Endothelial cell (in vitro differentiated cells): ENCODE measurements around a stretch of chr17.

DNA sequence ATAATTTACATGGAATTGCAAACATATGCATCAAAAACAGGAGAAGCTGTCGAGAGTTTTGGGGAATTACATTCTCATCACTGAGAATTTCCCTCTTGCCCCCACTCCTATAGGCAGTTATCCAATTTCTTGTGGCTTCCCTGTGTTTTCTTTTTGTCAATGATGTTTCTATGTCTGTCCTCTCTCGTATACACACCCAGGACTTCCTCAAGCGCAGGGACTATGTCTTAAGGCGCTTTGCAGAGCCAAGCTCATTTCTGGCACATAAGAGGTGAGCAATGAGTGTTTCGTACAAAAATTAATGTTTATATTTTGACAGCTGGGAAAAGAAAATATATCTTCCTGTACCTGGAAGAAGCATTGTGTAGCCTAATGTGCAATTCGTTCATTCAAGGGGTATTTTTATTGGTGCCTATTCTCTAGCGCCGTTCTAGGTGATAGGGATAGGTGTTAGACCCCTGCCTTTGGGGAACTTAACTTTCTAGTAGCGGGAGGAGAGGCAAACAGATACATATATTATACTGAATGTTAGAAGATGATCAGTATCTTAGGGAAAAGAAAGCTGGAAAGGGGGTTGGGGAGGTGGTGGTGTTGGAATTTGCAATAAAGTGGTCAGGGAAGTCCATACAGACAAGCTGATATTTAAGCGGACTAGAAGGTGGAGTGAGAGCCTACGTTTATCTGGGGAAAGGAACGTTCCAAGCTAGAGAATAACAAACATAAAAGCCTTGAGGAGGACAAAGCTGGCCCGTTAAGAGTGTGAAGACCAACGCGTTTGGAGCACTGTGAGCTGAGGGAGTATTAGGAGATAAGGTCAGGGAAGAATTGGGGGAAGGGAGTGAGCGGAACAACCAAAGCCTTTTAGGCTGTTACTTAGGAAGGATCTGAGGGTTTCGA, 1.2 kb downstream of the DDX42 start:
- PRO-cap = no peak

DNA sequence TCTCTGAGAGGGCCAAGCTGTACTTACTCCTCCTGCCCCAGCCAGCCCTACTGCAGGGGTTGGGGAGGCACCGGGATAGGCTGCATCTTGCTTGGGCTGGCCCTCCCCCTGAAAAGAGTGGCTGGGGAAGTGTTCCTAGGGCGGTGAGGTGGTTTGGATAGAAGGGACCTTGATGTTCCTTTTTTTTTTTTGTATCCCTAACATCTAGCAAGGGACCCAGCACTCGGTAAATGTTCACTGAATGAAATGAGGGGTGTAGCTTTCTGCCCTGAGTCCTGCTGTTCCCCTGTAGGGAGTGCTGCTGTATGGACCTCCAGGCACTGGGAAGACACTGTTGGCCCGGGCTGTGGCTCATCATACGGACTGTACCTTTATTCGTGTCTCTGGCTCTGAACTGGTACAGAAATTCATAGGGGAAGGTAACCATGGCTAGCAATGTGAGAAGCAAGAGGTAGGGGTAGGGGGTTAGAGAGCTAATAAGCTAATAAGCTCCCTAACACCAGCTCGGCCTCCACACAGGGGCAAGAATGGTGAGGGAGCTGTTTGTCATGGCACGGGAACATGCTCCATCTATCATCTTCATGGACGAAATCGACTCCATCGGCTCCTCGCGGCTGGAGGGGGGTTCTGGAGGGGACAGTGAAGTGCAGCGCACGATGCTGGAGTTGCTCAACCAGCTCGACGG, 3.2 kb upstream of the FTSJ3 start:
- PRO-cap = no peak

- PRO-cap = no peak
Measured at GRCh38 chr17:63832406-63833462, 5.3 kb upstream of the FTSJ3 start.

DNA sequence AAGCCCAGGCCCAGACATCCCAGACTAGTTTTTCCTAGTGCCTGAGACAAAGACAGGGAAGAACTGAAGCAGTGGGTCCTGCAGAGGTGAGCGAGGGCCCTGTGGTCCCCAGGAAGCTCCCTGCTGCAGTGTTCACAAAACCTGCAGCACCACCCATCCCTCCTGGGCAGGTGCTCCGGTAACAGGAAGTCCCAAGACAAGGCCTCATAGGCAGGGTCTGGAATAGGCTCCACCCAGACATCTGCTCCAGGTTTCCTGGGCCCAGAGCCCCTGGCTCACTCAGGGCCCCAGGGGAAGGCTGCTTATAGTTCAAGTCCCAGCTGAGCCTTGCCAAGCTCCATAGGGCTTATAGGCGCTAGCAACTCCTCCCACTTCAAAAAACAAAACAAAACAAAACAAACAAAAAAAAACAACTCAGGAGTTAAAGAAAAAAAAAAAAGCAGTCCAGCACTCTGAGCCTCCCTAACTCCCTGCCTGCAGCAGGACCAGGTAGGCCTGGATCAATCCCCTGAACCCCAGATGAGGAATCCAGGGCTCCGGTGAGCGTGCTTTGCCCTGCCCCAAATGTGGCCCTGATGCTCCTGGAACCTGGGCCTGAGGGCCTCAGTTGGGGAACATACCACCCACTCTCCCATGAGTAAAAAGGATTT, 3.2 kb downstream of the SMARCD2 start:
- PRO-cap = no peak

DNA sequence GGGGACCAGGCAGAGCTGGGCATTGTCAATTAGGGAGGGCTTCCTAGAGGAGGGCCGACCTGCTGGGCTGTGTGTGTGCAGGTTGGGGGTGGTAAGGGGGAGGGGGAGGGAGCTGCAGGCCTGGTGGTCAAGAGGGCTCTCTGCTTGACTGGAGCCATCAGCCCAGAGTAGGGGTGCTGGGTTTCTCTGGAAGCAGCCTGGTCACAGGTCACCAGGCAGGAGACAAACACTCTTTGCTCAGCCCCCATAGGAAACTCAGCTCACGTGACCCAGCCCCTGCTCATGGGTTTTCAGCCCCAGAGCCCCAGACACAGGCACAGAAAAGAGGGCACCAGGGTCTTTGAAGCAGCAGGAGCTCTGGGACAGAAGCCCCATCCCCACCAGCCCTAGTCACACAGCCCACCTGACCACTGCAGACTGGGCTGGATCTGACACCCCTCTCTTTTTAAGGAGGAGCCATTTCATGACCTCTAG, 13.6 kb upstream of the CD79B start:
- PRO-cap = no peak

DNA sequence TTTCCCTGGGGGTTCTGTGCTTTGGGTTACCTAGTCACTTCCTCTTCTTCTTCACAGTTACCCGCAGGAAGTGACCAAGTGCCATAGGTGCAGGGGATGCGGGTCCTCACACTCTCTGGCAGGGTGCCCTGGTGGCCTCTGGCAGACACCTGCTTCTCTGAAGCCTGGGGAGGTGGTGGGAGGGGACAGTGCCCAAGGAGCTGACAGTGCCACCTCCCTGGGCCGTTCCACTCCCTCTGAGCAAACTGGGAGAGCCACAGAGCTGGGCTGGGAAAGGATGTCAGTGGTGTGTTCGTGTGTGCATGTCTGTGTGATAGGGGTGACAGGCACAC, 18.2 kb downstream of the SCN4A start:
- PRO-cap = no peak

DNA sequence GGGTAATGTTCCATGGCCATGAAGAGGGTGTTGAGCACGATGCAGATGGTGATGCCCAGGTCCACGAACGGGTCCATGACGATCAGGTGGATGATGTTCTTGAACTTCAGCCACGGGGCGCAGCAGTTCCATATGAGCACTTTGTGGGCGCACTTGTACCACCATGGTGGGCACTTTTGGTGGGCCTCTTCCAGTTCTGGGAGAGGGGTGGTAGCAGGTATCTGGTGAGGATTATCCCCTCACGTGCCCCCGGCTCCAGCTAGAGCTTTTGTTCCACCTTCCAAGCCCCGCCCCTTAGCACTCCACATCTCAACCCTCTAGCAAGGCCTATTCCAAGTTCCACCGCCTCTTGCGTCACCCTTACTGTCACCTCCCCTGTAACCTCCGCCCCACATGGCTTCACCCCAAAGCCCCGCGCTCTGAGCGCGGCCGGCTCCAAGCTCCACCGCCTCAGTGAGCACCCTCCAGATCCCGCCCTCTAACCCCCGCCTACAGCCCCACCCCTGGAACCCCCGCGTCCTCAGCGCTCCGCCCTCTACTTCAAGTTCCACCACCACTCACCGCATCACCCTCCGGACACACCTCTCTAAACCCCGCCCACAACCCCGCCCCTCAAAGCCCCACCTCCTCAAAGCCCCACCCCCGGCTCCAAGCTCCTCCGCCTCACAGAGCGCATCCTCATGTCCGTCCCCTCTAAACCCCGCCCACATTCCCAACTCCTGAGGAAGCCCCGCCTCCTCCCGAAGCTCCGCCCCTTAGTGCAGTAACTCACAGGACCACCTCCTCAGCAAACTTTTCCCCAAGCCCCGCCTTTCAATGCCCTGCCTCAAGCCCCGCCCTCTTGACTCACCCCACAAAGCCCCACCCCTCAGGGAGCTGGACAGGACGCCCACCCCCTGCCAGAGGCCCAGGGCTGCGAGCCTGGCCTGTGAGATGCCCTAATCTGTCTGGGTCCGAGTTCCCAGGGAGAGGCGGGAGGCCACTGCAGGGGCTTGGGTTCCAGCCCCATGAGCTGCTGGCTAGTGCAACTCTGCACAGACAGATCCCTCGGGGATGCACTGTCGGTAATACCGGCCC, 11.1 kb downstream of the SCN4A start:
- PRO-cap = no peak

- PRO-cap = no peak
Measured at GRCh38 chr17:63983242-63983815, 10.6 kb upstream of the SCN4A start.

DNA sequence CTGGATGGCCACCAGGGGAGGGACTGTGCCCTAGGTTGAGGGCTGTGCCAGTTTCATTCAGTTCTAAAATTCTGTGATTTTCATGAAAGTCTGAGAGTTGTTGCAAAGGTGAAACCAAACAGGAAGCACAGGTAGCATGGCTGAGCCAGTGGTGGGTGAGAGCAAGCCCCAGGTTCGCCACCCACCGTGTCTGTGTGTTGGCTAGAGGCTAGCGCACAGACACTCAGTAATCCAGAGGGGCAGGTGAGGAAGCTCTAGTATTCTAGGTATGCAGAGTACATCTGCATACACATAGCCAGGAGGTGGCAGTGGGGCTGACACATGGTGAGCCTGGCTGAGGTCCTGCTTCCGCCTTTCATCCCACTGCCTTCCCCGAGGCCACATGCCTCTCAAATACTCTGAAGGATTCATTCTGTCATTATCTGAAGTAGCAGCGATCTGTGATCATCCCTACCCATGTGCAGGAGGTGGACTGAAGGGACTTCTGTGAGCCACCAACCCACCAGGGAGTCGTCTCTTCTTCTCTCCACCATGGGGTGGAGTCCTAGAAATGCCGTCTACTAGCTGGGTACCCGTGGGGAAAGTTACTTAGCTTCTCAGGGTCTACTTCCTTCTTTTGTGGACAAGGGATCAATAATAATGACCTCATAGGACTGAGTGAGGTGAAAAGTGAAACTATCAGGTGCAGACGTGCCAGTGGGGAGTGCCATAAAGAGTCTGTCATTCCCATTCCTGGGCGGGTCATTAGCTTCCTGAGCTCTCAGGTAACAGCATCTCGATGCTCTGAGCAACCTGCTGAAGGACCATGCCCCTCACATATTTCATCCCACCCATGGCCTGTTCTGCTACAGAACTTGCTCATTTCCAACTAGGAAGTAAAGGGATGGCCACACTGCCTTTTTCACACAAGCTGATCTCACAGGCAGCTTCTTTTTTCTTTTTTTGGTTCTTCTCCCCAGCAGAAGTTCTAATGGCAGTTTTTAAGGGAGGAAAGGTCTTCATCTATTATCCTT, 36.1 kb upstream of the ICAM2 start:
- PRO-cap = no peak

DNA sequence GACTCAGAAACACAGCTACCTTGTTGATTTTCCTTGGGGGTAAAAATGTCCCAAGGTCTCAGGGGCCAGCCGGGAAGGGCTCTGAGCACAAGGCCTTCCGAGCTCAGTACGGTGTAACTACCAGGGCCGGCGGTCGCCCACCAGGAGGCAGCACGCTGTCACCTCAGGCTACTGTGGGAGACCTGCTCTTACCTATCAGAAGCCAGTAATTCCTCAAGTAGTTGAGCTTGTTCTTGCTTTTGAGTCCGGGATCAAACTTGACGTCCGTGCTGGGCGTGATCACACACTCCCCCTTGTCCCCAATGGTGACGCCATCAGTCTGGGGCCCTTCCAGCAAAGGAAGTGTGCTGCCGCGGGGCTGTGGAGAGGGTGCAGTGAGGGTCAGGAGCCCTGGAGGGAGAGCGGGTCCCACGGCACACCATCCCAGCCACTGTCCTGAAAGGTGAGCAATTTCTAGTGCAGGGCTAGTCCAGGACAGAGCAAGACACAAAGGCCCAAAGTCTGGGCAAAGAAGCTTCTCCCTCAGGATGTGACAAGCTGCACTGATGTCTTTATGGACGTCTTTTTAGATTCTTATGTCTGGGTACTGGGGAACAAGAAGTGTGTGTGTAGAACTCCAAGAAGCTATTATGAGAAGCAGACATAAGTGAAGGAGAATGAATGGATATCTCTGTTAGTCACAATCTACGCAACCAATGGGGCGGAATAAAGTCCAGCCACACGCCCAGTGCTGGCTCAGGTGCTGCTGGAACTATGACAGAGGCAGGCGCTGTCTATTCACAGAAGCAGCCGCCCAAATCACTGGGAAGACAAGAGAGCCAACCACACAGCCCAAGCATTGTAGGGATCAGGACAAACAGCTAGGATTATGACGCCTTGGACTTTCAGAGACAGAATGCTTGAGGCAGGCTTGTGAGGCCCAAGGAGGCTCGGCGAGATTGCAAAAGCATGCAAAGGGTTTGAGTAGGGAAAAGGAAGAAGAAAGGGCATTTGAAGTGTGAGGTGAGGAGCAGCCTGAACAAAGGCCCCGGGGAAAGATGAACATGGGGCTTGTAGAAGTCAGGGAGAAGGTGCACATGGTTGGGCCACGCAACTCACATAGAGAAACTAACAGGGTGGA, 43.7 kb upstream of the ICAM2 start:
- PRO-cap = no peak

DNA sequence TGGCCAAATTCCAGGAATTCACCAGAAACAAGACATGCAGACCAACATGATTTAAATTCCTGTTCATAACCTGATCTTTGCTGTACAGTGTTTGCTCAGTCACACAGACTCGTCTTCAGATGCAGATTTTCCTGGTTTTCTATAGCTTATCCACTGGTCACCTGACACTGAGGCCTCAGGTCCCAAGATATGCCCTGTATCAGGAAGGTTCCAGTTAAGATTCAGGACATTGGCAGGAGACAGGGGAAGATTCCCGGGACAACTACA, 47.4 kb downstream of the ERN1 start:
- PRO-cap = unidirectional peak, plus-strand start at position 213 of the sequence

DNA sequence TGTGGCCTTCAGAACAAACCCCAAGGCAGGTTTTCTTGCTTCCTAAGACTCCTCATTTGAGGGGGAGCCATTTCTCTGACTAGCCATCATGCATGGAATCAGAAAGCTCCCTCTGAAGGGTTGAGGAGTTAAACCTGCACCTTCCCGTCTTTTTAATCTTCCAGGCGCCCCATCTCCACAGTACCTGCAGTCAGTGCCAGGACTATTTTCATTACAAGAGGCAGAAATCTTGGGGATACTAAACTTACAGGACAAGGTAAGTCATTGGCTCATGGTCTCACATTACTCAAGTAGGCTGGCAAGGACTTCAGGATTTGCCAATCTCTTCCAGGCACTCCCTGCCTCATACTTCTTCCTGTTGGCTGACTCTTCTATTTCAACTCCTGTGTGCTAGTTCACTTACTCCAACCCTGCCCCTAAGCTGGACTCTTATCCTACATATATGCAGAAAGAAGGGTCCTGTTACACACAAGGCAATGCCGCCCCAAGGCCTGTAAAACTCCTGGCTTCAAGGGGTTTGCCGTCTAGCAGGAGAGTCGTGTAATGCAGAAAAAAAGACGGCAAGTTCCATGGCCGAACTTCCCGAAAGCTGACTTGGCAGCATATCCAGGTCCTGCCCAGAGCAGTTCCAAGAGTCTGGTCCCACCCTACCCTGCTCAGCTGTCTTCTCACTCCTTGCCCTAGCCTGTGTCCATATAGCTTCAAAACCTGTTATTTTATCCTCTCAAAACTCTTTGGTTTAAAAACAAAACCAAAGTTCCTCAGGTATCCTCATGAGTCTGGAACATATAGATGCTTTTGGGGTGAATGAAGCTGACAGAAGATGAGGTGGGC, 14.8 kb downstream of the ERN1 start:
- PRO-cap = no peak

DNA sequence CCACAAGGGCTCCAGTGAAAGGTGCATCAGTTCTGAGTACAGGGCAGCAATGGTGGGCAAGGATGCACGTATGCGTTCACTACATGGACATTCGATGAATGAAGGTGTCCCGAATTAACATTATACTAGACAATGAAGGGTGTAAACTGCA, 17.0 kb upstream of the ERN1 start:
- PRO-cap = no peak

DNA sequence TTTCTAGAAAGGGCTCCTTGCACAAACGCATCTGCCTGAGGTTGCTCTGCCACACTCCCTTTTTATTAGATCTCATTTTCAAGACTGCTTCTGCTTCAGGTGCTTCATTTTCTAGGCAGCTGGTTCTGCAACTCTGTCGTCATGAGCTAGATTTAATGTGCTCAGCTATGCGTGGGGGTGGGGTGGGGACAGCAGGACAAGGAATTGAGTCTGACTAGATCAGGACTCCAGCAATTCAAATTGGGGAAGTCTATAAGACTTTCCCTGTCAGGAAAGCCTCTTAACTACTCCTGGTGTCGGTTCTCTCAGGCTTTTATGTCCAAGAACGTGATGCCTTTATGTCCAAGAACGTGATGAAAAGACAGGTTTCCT, 29.3 kb upstream of the ERN1 start:
- PRO-cap = no peak

- PRO-cap = no peak
Measured at GRCh38 chr17:64331909-64332542, 58.6 kb downstream of the PECAM1 start.

- PRO-cap = no peak
Measured at GRCh38 chr17:64362754-64363510, 27.7 kb downstream of the PECAM1 start.

- PRO-cap = no peak
Measured at GRCh38 chr17:64386339-64387557, 3.9 kb downstream of the PECAM1 start.

DNA sequence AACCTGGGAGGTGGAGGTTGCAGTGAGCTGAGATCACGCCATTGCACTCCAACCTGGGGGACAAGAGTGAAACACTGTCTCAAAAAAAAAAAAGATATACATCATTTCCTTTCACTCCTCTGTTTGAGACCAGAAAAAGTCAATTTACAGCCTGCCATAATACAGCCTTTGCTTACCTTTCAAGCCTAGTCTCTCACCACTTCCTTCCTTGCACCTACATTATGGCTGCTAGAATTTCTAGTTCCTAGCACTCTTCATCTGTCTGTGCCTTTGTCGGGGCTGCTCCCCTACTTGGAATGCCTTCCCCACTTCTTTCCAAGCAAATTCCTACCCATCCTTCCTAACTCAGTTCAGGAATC, 2.8 kb upstream of the PECAM1 start:
- PRO-cap = no peak

DNA sequence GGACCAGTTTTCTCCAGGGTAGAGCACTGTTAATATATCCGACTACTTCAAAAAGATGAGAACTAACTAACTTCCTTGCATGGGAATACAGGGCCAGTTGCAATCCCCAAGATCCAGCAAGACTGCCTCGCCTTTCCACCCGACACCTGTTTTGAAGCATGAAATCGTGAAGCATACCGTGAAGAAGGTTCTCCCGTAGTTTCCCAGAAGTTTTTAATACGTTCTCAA, 710 bp downstream of the POLG2 start:
- PRO-cap = no peak

- PRO-cap = no peak
Measured at GRCh38 chr17:64532667-64533024, 25.9 kb downstream of the CEP95 start.